ENCODE results near the genes SPACA5B, GLOD5, ERAS, PLP2 and SSX7.

GRCh38 chrX:48020830-48022121 is 14.5 kb downstream of the SPACA5 start:
- PRO-cap, result unidirectional peak, plus-strand start at chrX:48021832
- RAMPAGE, long total RNA, 4 experiments, result no peak in any of the 4 experiments

DNA sequence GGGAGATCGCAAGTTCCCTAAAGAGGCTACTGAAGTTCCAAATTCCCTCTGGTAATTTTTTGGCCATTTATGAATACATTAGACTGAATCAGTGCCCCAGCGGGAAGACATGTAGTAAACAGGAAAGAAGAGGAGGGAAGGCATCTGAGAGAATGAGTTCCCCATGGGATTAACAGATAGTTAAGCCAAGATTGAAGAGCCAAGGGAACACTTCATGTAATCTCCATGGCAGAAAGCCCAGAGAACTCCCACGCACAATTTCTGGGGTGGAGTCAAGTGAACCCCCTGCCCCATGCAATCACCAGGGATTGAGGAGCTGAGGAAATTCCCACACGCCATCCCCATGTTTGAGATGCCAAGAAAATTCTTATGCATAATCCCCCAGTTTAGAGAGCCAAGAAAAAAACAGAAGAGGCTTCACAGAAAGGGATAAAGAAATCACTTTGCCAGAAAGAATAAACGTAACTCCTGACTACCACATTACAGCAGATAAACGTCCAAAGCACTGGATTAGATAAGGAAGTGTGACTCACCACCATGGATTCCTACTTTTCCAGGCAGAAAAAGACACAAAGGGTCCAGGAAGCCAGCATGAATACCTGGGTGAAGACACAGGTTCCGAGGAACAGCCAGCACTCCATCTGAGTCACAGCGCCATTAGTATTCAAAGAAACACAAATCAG is 25.6 kb downstream of the ZNF630 start:
- PRO-cap, result no peak
- RAMPAGE, long total RNA, 4 experiments, result no peak in any of the 4 experiments

GRCh38 chrX:48130217-48130847 is at the start of gene SPACA5B:
Gene SPACA5B, plus strand, starts transcription at chrX:48130626.
- PRO-cap, result no peak
- RAMPAGE, long total RNA, 4 experiments, result no peak in any of the 4 experiments

- PRO-cap, result no peak
- RAMPAGE, long total RNA, 4 experiments, result no peak in any of the 4 experiments
Observed at GRCh38 chrX:48477078-48477497, 1.1 kb downstream of the FTSJ1 start.

DNA sequence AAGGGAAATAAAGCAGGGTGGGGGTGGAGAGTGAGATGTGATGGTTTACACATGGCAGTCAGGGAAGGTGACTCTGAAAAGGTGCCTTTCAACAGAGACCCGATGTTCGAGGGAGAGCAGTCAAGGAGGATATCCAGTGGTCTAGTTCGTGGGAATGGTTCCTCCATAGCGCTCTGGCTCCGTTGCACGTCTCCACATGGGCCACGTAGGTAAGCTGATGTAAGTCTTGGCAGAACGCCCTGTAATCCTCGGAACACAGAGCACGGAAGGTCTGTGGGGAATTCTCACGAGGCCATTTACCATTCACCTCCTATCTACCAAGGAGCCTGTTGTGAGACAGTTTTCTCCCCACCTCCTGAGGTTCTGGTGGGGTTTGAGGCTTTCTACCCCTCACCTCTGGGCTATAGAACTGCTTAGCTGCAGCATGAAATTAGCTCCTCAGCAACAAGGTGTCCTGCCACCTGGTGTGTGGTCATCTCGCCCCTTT is 7.5 kb upstream of the WDR13 start:
- PRO-cap, result no peak
- RAMPAGE, long total RNA, 4 experiments, result start-site peak on the plus strand in 1 of 4 experiments, centred at position 264 of the sequence, 9 reads per replicate

DNA sequence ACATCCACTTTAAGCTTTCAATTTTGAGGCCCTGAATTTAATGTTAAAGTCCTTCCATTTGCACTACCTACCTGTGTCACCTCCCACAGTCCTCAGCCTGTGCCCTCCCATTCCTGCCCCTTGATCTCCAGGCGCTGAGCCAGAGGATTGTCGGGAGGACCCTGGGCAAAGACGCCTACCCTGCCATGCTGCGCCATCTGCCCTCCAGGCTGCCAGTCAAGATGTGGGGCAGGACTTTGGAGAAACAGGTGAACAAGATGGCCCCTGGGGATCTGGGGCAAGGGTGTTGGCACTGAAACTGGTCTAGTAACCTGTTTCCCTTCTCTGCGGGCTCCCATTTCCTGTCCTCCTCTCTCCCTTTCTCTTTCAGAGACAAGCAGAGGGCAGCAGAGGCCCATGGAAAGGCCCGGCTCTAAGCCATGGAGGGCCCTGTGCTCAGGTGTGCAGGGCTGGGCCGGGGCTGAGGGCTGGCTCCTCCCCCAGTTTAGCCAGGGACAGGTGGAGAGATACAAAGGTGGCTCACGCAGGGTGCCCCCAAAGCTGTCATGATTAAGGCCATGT is at the start of gene GLOD5:
GLOD5 (plus strand) TSS at position 142 of the 561 bp plus-strand sequence.
- PRO-cap, result no peak
- RAMPAGE, long total RNA, 4 experiments, result no peak in any of the 4 experiments

DNA sequence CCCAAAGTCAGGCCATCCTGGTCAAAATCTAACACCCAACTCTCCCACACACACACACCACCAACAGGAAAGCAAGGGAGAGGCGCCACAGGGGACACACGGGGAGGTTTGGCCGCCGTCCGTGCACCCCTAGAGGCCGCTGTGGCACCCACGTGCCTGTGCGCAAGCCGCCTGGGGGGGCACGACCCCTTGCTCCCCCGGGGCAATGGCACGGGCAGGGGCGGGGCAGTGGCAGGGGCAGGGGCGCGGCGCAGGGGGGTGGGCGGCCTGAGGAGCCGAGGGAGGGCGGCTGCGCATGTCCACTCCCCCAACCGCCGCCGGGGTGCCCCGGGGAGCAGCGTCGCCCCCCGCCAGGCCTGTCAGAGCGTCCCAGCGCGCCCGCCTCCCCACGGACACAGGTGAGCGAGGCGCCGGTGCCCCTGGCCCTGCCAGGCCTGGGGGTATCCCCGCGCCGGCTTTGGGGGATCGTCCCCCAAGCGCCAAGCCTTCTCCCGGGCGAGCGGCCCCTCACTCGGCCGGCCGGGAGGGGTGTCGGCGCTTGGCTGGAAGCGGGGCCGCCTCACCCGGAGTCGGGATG is at the start of gene ERAS:
ERAS (plus strand) TSS at position 362 of the 577 bp plus-strand sequence.
- PRO-cap, result no peak
- RAMPAGE, long total RNA, 4 experiments, result no peak in any of the 4 experiments

GRCh38 chrX:48961453-48962118 is 4.2 kb upstream of the OTUD5 start:
- PRO-cap, result no peak
- RAMPAGE, long total RNA, 4 experiments, result no peak in any of the 4 experiments

- PRO-cap, result unidirectional peak, plus-strand start at chrX:49042268; unidirectional peak, plus-strand start at chrX:49042331
- RAMPAGE, long total RNA, 4 experiments, result no peak in any of the 4 experiments
Observed at GRCh38 chrX:49041693-49042762, 1.1 kb downstream of the TFE3 start.

- PRO-cap, result no peak
- RAMPAGE, long total RNA, 4 experiments, result no peak in any of the 4 experiments
Observed at GRCh38 chrX:49071219-49072115, 2.3 kb downstream of the PRAF2 start.

DNA sequence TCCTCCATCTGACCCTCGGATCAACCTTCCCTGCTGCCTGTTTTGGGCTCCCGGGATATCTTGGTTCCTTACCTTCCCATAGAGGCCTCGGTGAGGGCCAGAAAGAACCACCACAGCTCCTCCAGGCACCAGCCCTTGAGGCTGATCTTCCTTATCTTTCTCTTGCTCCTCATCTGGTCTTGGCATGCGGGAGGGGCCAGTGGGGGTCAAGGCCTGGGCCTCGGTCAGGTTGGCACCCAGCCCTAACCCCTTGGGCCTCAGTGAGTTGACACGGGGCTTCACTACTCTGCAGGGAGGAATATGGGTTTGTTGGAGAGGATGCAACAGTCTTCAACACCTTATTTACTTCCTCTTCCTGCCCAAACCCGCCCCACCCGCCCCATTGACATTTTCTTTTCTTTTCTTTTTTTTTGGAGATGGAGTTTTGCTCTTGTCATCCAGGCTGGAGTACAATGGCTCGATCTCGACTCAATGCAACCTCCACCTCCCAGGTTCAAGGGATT is 6.0 kb downstream of the GPKOW start:
- PRO-cap, result no peak
- RAMPAGE, long total RNA, 4 experiments, result no peak in any of the 4 experiments

DNA sequence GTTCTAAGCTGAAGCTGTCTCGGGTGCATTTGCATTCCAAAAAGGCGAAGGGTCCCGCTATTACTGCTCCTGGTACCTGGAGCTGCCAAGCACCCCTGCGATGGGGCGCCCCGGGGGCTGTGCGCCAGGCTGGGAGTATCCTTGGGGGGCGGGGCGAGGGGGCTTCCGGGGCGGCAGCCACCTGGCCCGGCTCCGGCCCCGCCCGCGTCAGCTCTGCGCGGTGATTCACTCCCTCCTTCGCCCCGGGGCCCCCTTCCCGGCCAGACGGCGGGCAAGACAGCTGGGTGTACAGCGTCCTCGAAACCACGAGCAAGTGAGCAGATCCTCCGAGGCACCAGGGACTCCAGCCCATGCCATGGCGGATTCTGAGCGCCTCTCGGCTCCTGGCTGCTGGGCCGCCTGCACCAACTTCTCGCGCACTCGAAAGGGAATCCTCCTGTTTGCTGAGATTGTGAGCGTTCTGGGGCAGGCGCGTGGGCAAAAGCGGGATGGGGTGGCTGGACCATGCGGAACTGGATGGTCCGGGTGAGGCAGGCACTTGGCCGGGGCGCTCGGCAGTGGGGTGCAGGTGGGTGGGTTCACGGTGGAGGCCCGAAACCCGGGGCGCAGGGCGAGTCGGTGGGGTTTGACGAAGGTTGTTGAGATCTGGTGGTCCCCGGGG is at the start of gene PLP2:
PLP2 (plus strand) TSS at position 253 of the 661 bp plus-strand sequence.
- PRO-cap, result bidirectional peak, plus-strand start at position 263 of the sequence, minus-strand start at position 209 of the sequence
- RAMPAGE, long total RNA, 4 experiments, result start-site peak on the plus strand in 4 of 4 experiments, centred at positions 271 to 299 of the sequence, 508 to 2,897 reads per replicate

GRCh38 chrX:49266746-49267179 is 2.3 kb upstream of the FOXP3 start:
- PRO-cap, result no peak
- RAMPAGE, long total RNA, 4 experiments, result no peak in any of the 4 experiments

DNA sequence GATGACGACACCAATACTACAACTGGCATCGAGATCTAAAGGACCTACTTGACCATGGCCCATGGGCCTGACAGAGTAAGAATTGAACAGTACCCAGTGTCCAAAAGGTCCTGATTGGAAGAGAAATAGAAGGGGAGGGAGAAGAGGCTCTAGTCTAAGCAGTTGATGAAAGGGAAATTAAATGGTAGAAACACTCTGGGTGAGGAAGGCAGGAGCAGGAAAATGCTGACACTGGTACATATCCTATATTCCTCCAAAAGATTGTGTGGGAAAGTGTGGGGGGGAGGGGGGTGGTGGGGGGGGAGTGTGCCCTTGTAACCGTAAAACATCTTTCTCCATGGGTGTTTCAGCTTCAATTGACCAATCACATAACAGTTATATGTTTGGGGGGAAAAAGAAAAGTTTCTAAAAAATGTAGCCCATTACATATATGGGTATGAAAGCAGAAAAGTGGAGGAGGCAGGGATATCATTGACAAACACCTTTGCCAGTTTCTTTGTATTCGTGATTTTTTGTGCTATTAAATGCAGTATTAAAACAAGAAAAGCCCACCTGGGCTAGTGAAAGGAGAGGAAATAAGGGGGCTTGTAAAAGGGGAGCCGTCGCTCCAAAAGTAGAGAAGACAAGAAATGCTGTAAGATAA is 2.5 kb downstream of the USP27X start:
- PRO-cap, result no peak
- RAMPAGE, long total RNA, 4 experiments, result no peak in any of the 4 experiments

- PRO-cap, result no peak
- RAMPAGE, long total RNA, 4 experiments, result no peak in any of the 4 experiments
Observed at GRCh38 chrX:50633553-50634159, 163.0 kb upstream of the DGKK start.

DNA sequence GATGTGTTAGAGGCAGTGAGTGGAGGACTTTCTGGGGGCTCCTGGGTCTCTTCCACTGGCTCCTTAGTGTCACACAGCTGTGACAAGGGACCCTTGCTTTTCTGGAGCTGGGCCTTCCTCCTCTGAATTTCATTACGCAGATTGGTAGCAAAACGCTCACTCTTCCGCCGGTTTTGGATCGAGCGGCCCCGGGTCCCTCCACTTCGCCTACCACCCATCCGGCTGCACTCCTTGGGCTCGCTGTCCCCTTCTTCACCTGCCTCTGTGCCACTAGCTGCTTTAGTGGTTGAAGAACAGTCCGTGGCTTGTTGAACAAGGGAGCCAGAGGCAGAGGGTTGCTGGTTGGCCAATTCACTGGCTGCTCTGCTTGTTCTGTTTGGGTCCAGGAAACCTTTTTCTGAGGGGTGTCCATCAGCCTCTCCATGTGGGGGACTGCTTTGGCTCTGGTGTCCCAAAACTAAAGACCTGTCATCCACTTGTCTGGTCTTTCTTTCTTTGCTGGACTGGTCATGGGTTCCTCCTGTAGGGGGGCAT is 163.6 kb upstream of the DGKK start:
- PRO-cap, result no peak
- RAMPAGE, long total RNA, 4 experiments, result no peak in any of the 4 experiments

DNA sequence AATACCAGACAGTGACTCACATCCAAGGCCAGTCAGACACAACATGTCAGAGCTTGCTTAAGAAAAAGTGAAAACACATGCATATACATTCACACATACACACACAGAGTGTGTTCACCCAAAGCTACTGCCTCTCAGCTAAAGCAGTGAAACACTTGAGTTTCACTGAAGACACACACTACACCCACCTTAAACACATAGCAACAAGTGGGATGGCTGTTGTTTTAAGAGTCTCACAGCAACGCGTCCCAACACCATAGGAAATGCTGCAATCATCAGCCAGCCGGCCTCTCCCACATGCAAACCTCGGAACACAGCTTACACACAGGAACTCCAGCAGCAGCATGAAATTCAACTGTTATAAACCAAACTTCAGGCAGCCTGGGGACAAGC is 14.4 kb downstream of the SHROOM4 start:
- PRO-cap, result no peak
- RAMPAGE, long total RNA, 4 experiments, result no peak in any of the 4 experiments

DNA sequence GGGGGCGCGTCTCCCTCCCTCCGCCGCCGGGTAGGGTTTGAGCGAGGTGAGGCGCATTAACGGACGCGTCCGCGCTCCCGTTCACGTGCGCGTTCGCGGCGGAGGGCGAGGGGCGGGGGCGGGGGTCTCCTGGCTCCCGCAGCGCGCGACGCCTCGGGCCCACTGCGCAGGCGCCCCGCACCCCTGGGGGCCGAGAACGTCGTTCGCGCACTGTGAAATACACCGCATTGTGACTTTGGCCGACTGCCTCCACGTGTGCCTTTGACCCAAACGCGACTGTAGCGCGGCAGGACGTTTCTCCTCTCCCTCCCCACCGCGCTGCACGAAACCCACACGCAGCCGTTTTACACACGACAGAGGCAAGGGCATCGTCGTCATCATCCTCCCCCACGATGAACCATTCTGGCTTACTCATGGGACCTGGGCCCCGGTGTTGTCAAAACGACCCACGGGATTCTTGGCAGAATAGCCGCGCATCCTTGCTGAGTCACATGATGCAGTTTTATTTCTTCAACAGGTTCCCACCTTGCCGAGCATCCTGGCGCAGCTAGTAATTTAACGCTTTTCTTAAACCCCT is 475 bp upstream of the NUDT11 start:
- PRO-cap, result no peak
- RAMPAGE, long total RNA, 4 experiments, result no peak in any of the 4 experiments

GRCh38 chrX:52261621-52262273 is 77.1 kb downstream of the MAGED4 start:
- PRO-cap, result unidirectional peak, plus-strand start at chrX:52261944
- RAMPAGE, long total RNA, 4 experiments, result no peak in any of the 4 experiments

DNA sequence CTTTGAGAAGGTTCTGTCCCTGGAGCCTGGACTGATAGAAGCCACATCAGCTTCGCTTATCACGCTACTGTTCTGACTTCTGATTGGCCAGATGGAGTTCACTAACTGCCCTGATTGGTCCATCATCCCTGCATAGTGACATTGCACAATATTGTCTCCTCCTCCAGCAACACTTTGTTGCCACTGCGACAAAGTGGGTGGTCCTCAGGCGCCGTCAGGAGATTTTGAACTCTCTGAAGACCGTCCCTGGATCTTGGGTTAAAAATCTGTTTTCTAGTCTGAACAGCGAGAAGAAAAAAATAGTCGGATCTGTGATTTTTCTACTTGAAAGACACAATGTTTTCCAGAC is at the start of gene SSX7:
SSX7 (minus strand) TSS at position 30 of the 349 bp plus-strand sequence.
- PRO-cap, result no peak
- RAMPAGE, long total RNA, 4 experiments, result no peak in any of the 4 experiments